ENCODE results near the genes CGGBP1, C3orf38, EPHA6 and OR5K1.

DNA sequence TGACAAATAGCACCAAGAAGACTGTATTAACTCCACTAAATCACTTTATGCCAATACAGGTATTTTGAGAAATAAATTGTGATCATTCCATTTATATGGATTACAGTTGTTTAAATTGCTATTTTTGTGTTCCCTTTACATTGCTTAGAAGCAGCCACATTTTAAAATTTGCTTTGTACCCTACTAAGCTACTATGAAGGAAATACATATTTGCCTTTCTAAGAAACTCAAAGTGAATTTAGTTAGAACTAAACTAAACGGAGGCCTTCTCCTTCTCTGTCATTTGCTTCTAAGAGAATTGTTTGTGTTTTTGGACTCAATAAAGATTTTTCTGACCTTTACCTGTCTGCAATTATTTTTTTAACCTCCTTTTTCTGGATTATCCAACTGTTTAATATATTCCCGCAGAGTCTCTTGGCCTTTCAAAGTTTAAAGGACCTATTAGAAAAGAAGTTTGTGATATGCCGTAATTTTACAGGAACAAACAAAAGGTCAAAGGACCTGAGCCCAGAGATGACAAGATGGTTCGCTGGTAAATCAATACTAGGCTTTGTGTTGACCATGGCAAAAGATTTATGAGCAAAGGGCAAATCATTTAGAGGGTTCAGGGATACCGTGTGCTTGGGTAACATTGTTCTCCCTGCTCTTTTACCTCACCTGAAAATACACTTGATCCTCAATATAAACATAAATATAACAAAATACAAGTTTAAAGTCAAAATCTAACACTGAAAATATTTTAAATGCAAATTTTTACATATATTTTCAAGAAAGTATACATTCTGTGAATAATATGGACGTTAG, 923.6 kb downstream of the ROBO1 start:
- PRO-cap, 4 experiments, result no peak in any of the 4 experiments
- RAMPAGE, long total RNA, 4 experiments, result no peak in any of the 4 experiments

DNA sequence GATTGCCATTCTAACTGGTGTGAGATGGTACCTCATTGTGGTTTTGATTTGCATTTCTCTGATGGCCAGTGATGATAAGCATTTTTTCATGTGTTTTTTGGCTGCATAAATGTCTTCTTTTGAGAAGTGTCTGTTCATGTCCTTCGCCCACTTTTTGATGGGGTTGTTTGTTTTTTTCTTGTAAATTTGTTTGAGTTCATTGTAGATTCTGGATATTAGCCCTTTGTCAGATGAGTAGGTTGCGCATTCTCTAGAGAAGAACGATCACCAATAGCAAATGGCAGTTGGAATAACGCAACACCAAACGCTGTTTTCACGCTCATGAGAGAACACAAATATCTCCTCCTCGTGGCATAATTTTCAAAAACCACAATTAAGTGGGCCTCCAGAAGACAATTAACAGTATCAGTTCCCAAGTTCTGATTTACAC, 859.9 kb upstream of the ROBO1 start:
- PRO-cap, 4 experiments, result peak in 2 of 4 experiments; most common minus-strand start position 271 of the sequence (in 2)
- RAMPAGE, long total RNA, 4 experiments, result no peak in any of the 4 experiments

- PRO-cap, 4 experiments, result no peak in any of the 4 experiments
- RAMPAGE, long total RNA, 4 experiments, result no peak in any of the 4 experiments
Measured at GRCh38 chr3:80994856-80995197, 766.6 kb downstream of the GBE1 start.

GRCh38 chr3:81547679-81548153, 213.7 kb downstream of the GBE1 start:
- PRO-cap, 4 experiments, result no peak in any of the 4 experiments
- RAMPAGE, long total RNA, 4 experiments, result no peak in any of the 4 experiments

- PRO-cap, 4 experiments, result no peak in any of the 4 experiments
- RAMPAGE, long total RNA, 4 experiments, result no peak in any of the 4 experiments
Measured at GRCh38 chr3:81744261-81744793, 17.1 kb downstream of the GBE1 start.

GRCh38 chr3:82354079-82354668, 592.7 kb upstream of the GBE1 start:
- PRO-cap, 4 experiments, result no peak in any of the 4 experiments
- RAMPAGE, long total RNA, 4 experiments, result no peak in any of the 4 experiments

DNA sequence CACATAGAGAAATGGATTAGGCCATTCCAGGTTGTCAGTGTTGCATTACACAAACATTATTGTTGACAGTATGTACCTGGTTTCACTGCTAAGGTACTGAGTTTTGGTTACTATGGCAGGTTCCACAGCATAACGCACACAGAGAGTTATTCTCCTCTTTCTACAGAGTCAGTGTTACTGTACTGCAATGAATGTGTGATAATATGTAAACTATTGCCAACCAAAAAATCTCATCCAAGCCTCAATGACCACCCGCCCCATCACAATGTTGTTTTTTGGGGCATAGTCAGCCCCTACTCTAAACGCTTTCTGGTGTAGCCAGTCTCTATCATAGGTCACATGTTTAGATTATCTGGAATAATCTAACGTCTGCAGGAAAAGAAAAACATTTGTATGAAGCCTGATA, 1331.6 kb upstream of the GBE1 start:
- PRO-cap, 4 experiments, result no peak in any of the 4 experiments
- RAMPAGE, long total RNA, 4 experiments, result no peak in any of the 4 experiments

GRCh38 chr3:83934482-83935037, 1024.2 kb upstream of the CADM2 start:
- PRO-cap, 4 experiments, result no peak in any of the 4 experiments
- RAMPAGE, long total RNA, 4 experiments, result no peak in any of the 4 experiments

DNA sequence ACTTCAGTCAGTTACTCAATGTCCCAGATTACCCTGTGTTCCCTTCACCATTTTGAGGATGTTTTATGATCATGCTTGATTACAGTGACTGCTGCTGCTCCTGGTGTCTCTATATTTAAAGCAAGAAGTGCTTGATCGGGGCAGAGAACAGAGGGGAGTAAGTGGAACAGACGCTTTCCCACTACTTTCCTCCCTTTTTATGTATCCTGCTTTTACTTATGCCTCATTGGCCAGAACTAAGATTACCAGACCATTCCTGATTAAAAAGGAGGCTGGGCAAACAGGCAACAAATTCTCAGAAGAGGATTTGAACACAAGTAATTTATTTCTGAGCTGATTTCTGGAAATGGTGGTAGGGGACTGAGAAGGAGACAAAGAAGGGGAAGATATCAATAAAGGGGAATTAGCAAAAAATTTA, 612.1 kb downstream of the VGLL3 start:
- PRO-cap, 4 experiments, result no peak in any of the 4 experiments
- RAMPAGE, long total RNA, 4 experiments, result no peak in any of the 4 experiments

DNA sequence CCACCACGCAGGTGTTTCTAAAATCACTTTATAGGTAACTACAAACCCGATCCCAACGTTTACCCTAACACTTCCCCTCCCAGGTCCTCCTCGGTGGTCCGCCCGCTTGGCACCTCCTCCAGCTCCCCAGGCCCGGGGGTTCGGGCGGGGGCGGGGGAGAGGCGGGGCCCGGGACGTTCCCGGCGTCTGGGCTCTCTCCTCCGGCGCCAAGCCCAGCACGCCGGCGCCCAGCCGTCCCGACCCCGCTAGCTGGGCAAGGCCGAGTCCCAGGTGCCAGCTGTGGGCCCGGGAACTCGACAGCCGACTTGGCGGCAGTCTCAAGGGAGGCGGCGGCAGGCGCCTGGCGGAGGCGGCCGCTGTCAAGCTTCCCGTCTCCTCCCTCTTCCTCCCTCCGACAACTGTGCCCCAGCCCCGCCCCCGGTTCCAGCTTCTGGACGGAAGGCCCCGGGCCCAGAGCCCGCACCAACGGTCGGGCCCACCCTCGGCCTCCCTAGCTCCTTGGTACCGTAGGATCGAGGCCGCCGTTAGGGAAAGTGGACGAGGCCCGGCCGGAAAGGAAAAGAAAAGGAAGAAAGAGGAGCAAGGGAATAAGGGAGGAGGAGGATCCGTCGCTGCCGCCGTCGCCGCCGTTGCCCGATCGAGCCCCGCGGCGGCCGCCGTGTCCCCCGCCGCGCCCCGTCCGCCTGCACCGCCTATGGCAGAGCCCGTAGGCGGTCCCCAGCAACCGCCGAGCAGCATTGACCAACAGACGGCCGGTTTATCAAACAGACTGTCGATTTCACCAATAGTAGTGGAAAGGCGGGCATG, at the start of gene CGGBP1:
CGGBP1 (minus strand) TSS at position 696 of the 807 bp plus-strand sequence.
- PRO-cap, 4 experiments, result peak in 4 of 4 experiments; most common plus-strand start position 426 of the sequence (in 3); most common minus-strand start position 307 of the sequence (in 4)
- RAMPAGE, long total RNA, 4 experiments, result start-site peak on the minus strand in 4 of 4 experiments, centred at positions 653 to 662 of the sequence, 636 to 987 reads per replicate

DNA sequence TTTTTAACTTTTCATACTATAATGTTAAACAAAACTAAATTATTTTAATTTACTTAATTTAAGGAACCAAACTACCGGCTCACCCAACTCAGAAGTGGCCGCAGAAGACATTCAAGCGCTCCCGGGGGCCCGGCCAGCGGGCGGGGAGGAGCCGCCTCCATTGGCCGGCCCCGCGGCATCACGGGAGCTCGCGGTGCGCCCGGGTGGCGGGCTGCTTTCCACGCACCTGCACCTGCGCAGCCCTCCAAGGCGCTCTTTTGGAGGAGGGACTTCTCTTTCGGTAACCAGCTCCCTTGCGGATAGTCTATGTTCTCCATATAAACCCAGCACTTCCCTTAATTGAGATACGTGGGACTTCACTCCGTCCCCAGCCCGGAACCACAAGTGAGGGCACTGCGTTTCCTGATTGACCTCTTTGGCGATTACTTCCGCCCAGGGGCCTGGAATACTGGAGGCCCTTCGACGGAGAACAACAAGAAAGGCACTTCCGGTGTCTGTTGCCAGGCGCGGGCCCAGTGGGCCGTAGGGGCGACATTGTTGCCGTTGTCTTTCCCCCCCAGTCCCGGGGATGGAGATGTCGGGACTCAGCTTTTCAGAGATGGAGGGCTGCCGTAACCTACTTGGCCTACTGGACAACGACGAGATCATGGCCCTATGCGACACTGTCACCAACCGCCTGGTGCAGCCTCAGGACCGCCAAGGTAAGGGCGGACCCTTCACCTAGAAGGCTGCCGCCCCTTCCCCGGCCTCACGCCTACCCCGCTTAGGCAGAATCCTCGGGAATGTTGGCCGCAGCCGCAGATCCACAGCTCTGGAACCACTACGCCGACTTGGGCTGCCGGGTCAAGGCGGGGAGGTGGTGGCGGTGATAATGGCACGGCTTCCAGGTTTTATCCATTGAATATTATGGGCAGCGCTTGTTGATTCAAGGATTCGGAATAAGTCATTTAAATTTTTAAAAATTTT, at the start of gene C3orf38:
C3orf38 (plus strand) TSS at position 475 of the 966 bp plus-strand sequence.
- PRO-cap, 4 experiments, result peak in 4 of 4 experiments; most common plus-strand start position 247 of the sequence (in 4); most common minus-strand start position 380 of the sequence (in 2)
- RAMPAGE, long total RNA, 4 experiments, result start-site peak on the plus strand in 4 of 4 experiments, centred at positions 214 to 494 of the sequence, 21 to 279 reads per replicate

- PRO-cap, 4 experiments, result no peak in any of the 4 experiments
- RAMPAGE, long total RNA, 4 experiments, result no peak in any of the 4 experiments
Measured at GRCh38 chr3:93884538-93885038, 89.1 kb downstream of the PROS1 start.

GRCh38 chr3:93934437-93935145, 39.1 kb downstream of the PROS1 start:
- PRO-cap, 4 experiments, result no peak in any of the 4 experiments
- RAMPAGE, long total RNA, 4 experiments, result no peak in any of the 4 experiments

GRCh38 chr3:93940836-93941538, 32.7 kb downstream of the PROS1 start:
- PRO-cap, 4 experiments, result no peak in any of the 4 experiments
- RAMPAGE, long total RNA, 4 experiments, result no peak in any of the 4 experiments

DNA sequence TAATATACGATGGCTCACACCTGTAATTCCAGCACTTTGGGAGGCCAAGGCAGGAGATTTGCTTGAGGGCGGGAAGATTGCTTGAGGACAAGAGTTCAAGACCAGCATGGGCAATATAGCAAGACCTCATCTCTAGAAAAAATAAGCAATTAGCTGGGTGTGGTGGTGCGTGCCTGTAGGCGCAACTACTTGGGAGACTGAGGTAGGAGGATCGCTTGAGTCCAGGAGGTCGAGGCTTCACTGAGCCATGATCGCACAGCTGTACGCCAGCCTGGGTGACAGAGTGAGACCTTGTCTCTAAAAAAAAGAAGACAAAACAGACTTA, 7.3 kb downstream of the NSUN3 start:
- PRO-cap, 4 experiments, result no peak in any of the 4 experiments
- RAMPAGE, long total RNA, 4 experiments, result no peak in any of the 4 experiments

DNA sequence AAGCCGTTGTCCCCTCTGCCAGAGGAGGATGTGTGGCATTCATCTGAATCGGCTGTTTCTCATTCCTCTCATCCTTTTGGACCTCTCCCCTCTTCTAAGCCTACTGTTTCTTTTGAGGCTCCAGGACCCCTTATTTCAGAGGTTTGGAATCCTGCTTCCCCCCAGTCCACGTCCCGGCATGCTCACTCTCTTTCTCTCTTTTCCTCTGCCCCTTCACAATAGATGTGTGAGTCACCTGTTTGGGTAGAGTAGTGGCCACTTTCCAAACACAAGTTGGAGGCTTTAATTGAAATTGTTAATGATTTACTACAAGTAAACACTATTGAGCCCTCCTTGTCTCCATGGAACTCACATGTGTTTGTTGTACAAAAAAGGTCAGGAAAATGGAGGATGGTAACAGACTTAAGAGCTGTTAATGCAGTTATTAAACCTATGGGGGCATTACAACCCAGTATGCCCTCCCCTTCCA, 585.9 kb downstream of the NSUN3 start:
- PRO-cap, 4 experiments, result no peak in any of the 4 experiments
- RAMPAGE, long total RNA, 4 experiments, result no peak in any of the 4 experiments

- PRO-cap, 4 experiments, result no peak in any of the 4 experiments
- RAMPAGE, long total RNA, 4 experiments, result no peak in any of the 4 experiments
Measured at GRCh38 chr3:96814347-96815496, at the start of gene EPHA6. TSS of gene EPHA6 (plus strand) at chr3:96814594.

- PRO-cap, 4 experiments, result no peak in any of the 4 experiments
- RAMPAGE, long total RNA, 4 experiments, result no peak in any of the 4 experiments
Measured at GRCh38 chr3:97932331-97932784, 39.9 kb downstream of the RIOX2 start.

GRCh38 chr3:98462865-98463422, at the start of gene OR5K1:
TSS of gene OR5K1 (plus strand) at chr3:98463201.
- PRO-cap, 4 experiments, result no peak in any of the 4 experiments
- RAMPAGE, long total RNA, 4 experiments, result no peak in any of the 4 experiments

- PRO-cap, 4 experiments, result peak in 1 of 4 experiments; most common plus-strand start chr3:98522320 (in 1); most common minus-strand start chr3:98522308 (in 1)
- RAMPAGE, long total RNA, 4 experiments, result no peak in any of the 4 experiments
Measured at GRCh38 chr3:98522019-98522498, 643 bp downstream of the CLDND1 start.